Heart left ventricle (tissue), 7 donors: Measurements from ENCODE around the genes SKOR1 and NOX5.

- PRO-cap, 6 experiments: no peak in any of the 6 experiments
- RAMPAGE, long total RNA, 2 experiments: no peak in any of the 2 experiments
- RRBS: 35% methylated on average over 8 of the region's 21 CpGs
These were observed 89.7 kb downstream of the AAGAB start for GRCh38 chr15:67164692-67165304.

GRCh38 chr15:67192401-67193273, 61.8 kb downstream of the AAGAB start:
- PRO-cap, 6 experiments: no peak in any of the 6 experiments
- RAMPAGE, long total RNA, 2 experiments: no peak in any of the 2 experiments
- RRBS: no CpG with 5 or more reads among the region's 6 CpGs

- PRO-cap, 6 experiments: no peak in any of the 6 experiments
- RAMPAGE, long total RNA, 2 experiments: no peak in any of the 2 experiments
- RRBS: no CpG with 5 or more reads among the region's 8 CpGs
These were observed 52.5 kb downstream of the AAGAB start for GRCh38 chr15:67201510-67202875.

DNA sequence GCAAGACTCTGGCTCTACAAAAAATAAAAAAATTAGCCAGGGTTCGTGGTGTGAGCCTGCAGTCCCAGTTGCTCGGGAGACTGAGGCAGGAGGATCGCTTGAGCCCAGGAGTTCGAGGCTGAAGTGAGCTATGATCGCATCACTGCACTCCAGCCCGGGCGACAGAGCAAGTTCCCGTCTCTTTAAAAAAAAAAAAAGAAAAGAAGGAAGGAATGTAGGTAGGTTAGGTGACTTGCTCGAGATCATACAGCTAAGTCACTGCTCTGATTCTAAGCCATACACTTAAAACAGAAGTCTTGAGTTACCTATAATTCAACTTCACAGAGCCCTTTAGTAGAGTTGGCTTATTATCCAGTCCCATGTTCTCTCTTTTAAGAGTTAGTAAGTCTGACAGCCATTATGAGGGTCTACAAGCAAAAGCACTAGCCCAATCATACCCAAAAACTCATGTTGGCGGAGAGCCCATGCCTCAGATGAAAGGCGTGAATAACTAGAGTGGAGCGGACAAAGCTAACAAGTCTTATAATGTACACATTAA, 819 bp downstream of the AAGAB start:
- PRO-cap, 6 experiments: no peak in any of the 6 experiments
- RAMPAGE, long total RNA, 2 experiments: no peak in any of the 2 experiments
- RRBS: no CpG with 5 or more reads among the region's 12 CpGs

GRCh38 chr15:67825111-67825802, at the start of gene SKOR1:
TSS of gene SKOR1 (plus strand) at chr15:67825509.
- PRO-cap, 6 experiments: no peak in any of the 6 experiments
- RAMPAGE, long total RNA, 2 experiments: no peak in any of the 2 experiments
- RRBS: 2% methylated on average over 7 of the region's 48 CpGs

- PRO-cap, 6 experiments: peak in 3 of 6 experiments; most common minus-strand start chr15:67840048 (in 1)
- RAMPAGE, long total RNA, 2 experiments: no peak in any of the 2 experiments
- RRBS: no CpG with 5 or more reads among the region's 25 CpGs
These were observed 14.4 kb downstream of the SKOR1 start for GRCh38 chr15:67839502-67840223.

GRCh38 chr15:67914337-67915378, 89.3 kb downstream of the SKOR1 start:
- PRO-cap, 6 experiments: peak in 3 of 6 experiments; most common plus-strand start chr15:67915232 (in 1); most common minus-strand start chr15:67915072 (in 1)
- RAMPAGE, long total RNA, 2 experiments: no peak in any of the 2 experiments
- RRBS: no CpG with 5 or more reads among the region's 8 CpGs

DNA sequence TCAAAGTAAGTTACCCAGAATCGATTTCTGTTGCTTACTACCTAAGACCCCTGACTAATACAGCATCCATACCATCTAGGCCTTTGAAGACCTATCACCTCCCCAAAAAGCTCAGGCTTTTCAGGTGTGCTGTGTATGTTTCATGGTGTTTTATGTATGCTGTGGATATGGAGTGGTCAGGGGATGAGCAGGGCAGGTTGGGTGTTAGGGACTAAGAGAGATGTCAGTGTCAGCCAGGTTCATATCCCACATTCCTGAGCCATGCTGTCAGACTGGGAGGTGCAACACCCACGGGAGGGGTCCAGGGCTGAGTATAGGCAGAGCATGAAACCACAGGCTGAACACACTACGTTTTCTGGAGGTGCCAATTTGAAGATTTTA, 112.5 kb upstream of the PIAS1 start:
- PRO-cap, 6 experiments: no peak in any of the 6 experiments
- RAMPAGE, long total RNA, 2 experiments: no peak in any of the 2 experiments
- RRBS: no CpG with 5 or more reads among the region's 3 CpGs

DNA sequence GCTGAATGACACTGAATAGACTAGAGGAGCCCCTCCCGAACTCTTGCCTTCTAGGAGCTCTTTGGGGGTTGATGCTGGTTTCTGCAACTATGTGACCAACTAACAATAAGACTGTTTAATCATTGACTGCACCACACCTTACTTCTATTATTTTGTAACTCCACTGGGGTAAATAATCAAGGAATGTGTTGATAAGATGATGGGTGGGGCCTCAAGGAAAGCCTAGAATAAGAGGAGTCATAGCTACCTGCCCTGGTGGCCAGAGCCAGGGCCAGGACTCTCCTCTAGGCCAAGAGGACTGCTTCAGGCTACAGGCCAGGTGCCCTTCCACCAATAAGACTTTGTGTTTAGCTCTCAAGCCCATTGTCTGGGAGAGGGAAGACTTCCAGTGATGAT, 41.2 kb upstream of the PIAS1 start:
- PRO-cap, 6 experiments: no peak in any of the 6 experiments
- RAMPAGE, long total RNA, 2 experiments: no peak in any of the 2 experiments
- RRBS: no CpG with 5 or more reads among the region's 1 CpG

DNA sequence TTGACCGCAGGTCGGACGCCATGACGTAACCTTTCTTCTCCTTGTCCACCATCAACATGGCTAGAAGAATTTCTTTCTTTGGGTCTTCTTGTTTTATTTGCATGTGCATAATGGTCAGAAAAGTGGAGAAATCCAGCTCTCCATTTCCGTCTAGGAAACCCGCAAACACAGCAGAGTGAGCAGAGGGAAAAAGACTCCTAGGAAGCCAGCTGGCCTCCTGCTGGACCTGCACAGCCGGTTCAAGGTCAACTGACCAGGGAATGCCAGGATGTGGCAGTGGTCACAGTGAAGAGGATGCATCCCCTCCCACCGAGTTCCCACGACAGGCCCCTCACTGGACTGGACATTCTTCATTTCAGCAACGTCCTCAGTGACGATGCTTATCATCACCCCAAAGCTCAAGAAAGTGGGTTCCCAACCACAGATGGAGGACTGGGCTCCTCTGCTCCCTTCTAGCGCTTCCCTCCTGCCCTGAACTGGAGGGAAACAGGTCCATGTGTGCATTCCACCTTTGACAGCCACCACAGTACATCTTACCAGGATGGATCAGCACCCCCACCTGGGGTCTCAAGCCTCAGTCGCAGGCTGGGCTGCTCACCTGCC, 7.6 kb downstream of the CALML4 start:
- PRO-cap, 6 experiments: peak in 1 of 6 experiments; most common plus-strand start position 176 of the sequence (in 1)
- RAMPAGE, long total RNA, 2 experiments: no peak in any of the 2 experiments
- RRBS: no CpG with 5 or more reads among the region's 13 CpGs

DNA sequence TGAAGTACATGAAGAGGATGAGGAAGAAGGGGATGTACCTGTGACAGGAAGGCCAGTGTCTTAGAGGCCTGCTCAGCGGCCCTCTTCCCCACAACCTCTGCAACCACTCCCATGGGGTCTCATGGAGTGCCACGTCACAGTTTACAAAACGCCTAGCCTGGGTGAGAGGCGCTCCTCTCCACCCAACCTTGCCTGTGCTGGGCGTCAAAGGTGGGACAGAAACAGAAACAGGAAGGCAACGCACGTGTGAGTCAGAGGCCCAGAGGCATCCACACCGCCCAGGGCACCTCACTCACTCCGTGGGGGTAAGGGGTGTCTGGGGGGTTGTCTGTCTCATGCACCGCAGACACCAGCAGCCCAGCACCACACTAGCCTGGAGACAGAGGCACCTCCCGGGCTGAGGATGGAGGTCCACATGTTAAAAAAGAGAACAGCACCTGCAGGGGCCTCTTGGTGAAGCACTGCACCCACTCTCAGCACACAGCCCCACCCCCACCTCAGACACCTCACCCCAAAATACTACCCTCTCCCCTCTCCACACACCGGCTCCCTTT, 4.7 kb upstream of the CALML4 start:
- PRO-cap, 6 experiments: no peak in any of the 6 experiments
- RAMPAGE, long total RNA, 2 experiments: no peak in any of the 2 experiments
- RRBS: 100% methylated on average over 1 of the region's 12 CpGs

DNA sequence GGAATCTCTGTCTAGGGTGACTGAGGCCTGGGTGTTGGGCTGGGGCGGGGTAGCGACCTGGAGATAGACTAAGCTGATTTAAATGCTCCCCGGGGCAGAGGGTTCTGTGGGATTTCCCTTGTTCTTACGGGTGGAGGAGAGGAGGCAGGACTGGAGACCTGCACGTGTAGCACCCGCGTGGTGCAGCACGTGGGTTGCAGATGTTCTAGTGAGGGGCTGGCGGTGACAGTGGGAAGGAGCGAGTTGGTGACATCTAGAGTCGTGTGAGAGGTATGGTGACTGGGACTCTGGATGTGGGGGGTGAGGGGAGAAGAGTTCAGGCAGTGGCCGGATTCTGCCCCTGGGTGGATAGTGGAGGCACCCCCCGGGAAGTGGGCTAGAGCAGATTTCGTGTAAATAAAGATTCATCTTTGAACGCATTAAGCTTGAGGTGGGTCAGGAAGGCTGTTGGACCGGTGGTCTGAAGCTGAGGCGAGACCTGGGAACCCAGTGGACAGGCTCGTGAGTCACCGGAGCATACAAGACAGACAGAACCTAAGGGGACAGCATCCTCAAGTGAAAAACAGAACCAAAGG, 498 bp upstream of the CLN6 start:
- PRO-cap, 6 experiments: no peak in any of the 6 experiments
- RAMPAGE, long total RNA, 2 experiments: no peak in any of the 2 experiments
- RRBS: 35% methylated on average over 7 of the region's 19 CpGs

DNA sequence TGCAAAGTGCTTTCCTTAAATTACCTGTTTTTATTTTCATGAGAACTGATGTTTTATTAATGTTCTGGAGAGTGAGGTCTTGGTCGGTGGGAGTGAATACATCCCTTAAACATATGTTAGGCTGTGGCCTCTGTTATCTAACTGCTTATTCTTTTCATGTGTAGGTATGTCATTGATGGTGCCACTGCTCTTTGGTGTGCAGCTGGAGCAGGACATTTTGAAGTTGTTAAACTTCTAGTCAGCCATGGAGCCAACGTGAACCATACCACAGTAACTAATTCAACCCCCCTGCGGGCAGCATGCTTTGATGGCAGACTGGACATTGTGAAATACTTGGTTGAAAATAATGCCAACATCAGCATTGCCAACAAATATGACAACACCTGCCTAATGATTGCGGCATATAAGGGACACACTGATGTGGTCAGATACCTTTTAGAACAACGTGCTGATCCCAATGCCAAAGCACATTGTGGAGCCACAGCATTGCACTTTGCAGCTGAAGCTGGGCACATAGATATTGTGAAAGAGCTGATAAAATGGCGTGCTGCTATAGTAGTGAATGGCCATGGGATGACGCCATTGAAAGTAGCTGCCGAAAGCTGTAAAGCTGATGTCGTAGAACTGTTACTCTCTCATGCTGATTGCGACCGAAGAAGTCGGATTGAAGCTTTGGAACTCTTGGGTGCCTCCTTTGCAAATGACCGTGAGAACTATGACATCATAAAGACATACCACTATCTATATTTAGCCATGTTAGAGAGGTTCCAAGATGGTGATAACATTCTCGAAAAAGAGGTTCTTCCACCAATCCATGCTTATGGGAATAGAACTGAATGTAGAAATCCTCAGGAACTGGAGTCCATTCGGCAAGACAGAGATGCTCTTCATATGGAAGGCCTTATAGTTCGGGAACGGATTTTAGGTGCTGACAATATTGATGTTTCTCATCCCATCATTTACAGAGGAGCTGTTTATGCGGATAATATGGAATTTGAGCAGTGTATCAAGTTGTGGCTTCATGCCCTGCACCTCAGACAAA, 12.2 kb downstream of the FEM1B start:
- PRO-cap, 6 experiments: no peak in any of the 6 experiments
- RAMPAGE, long total RNA, 2 experiments: no peak in any of the 2 experiments
- RRBS: no CpG with 5 or more reads among the region's 18 CpGs

GRCh38 chr15:68292195-68293365, 15.0 kb downstream of the FEM1B start:
- PRO-cap, 6 experiments: no peak in any of the 6 experiments
- RAMPAGE, long total RNA, 2 experiments: no peak in any of the 2 experiments

GRCh38 chr15:68360382-68361248, 71.3 kb downstream of the ITGA11 start:
- PRO-cap, 6 experiments: no peak in any of the 6 experiments
- RAMPAGE, long total RNA, 2 experiments: no peak in any of the 2 experiments
- RRBS: no CpG with 5 or more reads among the region's 14 CpGs

DNA sequence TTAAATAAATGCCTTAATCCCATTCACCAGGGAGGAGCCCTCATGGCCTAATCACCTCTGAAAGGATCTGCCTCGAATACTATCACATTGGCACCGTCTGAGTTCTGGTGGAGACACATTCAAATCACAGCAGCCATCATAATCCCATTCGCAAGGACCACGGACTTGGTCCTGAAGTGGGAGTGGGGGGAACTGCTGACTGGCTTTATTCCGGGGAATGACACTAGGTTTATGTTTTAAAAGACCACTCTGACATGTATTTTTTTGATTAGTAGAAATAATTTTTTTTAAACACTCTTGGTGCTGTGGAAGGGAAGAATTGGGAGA, 23.2 kb downstream of the CORO2B start:
- PRO-cap, 6 experiments: peak in 1 of 6 experiments; most common plus-strand start position 87 of the sequence (in 1)
- RAMPAGE, long total RNA, 2 experiments: no peak in any of the 2 experiments
- RRBS: no CpG with 5 or more reads among the region's 5 CpGs

DNA sequence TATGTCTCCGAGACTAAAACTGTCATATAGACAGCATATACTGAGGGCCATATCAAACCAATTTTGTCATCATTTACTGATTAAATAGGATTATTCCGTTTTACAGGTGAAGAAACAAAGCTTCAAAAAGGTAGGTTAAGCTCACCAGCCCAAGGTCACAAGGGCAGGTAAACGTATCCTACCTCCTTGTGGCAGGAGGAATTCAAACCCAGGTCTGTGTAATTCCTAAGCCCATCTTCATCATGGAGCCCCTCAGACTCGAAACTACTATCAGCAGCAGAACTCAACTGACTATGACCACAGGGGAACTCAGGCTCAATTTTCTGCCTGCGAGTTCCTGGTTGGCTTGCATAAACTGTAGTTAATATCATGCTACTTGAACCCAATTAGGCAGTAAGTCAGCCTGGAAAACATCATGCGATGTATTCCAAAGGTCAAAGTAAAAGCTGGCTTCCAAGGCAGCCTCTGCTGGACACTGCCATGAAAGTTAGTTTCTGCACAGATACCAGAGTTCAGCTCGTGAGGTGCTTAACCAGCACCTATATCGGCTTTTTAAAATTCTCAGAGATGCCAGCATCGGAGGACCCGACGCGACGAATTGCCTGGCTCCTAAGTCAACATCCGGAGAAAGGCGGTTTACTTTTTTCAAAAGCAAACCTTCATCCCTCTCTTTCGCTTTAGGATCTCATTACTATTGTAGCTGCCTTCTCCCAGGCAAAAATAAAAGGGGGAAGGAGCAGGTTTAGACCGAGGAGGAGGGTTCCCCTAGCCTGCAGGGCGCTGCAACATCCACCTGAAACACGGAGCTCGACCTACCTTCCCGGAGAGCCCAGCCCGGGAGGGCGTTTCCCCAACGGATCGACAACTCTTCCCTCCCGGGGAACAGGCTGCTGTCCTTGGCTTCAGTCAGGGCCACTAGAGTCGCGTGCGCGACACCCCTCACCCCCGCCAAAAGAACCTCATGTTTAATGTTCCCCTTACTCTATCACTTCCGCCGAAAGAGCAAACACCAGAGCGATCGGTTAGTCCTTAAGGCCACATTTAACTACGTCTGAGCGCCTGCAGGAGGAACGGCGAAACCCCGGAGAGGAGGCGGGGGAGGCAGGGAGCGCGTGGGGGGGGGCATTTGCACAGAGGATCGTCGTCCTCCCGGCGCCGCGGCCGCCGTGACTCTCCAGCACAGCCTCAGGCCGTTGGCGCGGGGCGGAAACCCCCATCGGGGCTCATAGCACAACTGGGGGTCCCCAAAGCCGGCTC, 3.7 kb downstream of the ANP32A start:
- PRO-cap, 6 experiments: peak in 6 of 6 experiments; most common plus-strand start position 1,116 of the sequence (in 4); most common minus-strand start position 1,043 of the sequence (in 3)
- RAMPAGE, long total RNA, 2 experiments: start-site peak on the minus strand in 1 of 2 experiments, centred at position 1,074 of the sequence, 140 reads per replicate
- RRBS: 1% methylated on average over 15 of the region's 57 CpGs

GRCh38 chr15:69014322-69014895, at the start of gene NOX5:
TSS of gene NOX5 (plus strand) at chr15:69014695.
- PRO-cap, 6 experiments: no peak in any of the 6 experiments
- RAMPAGE, long total RNA, 2 experiments: no peak in any of the 2 experiments
- RRBS: no CpG with 5 or more reads among the region's 2 CpGs

DNA sequence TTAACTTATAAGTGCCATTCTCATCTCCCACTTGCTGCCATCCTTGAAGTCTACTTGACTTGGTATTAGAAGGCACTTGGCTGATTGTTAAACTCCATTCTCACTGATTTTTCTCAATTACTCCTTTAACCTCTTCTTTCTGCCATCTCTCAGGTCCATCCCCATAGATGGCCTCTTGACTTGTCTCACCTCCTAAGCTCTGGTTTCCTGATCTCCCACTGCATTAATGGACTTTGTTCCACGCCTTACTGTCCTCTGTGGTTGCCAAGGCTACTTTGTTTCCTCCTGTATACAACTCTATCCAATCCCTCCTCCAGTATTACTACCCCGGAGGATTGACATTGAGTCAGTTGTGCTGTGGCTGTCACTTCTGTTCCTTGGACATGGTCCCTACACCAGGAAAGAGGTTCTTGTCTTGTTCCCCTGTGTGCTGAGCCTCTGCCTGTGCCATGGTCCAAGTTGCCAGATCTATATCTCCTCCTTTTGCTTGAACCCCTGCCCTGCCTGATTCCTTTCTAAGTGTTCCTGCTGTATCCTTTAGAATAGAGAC, 10.6 kb upstream of the GLCE start:
- PRO-cap, 6 experiments: no peak in any of the 6 experiments
- RAMPAGE, long total RNA, 2 experiments: no peak in any of the 2 experiments
- RRBS: no CpG with 5 or more reads among the region's 2 CpGs

DNA sequence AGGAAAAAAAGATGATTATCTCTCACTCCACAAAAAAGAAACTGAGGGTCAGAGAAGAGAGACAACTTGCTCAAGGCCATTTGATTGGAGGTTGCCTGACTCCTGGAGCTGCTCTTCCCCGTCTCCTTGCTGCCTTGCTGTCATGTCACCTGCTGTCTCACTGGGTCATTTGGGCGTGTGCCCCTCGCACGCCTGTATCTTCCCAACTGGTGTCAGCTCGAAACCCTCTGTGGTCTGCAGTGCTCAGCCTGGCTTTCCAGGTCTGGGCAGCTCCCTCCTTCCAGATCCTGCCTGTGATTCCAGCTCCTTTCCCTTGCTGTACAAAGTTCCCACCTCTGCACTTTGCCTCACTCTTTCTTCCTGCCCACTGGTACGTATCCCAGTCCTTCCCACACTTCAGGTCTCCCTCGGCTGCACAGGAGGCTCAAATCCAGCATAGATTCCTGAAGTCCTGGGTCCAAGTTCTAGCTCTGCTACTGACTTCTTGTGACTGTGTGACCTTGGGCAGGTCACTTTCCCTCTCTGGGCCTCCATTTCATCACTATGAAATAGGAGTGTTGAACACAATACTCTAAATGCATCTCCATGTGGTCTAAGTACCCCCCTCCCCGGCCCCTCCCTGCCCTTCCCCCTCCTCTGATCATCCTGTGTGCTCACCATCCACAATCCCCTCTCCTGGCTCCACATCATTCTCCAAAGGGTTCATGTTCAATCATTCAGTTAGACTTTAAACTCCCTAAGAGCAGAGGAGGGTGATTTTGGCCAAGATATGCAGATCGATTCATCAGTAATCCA, 2.0 kb upstream of the PAQR5 start:
- PRO-cap, 6 experiments: no peak in any of the 6 experiments
- RAMPAGE, long total RNA, 2 experiments: no peak in any of the 2 experiments
- RRBS: no CpG with 5 or more reads among the region's 9 CpGs